Frontal cortex (tissue), 2 donors: ENCODE measurements around a stretch of chr2.

DNA sequence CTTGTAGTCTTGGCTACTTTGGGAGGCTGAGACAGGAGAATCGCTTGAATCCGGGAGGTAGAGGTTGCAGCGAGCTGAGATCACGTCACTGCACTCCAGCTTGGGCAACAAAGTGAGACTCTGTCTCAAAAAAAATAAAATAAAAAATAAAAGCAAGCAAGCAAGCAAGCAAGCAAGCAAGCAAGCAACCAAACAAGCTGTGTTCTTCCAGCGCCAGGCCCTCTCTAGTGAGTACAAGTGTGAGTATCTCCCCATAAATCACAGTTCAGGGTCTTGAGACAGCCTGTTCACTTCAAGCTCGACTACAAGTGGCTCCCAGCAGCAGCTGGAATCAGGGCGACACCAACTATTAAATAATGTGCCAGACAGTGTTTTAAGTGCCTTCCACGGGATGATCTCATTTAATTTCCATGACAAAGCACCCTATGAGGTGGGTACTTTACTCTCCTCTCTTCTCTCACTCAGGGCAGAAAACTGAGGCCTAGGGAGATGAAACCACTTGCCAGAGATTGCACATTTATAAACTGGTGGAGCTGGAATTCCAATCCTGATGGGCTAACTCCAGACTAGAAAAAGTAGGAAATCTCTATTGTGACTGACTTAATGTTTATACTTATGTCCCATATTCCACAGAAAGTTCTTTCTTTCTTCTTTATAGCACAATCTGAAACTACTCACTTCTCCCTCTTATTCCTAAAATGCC is 2.6 kb upstream of the FAM136A start:
- RAMPAGE, long total RNA: no peak

GRCh38 chr2:70527333-70528158 is 26.1 kb downstream of the TGFA start:
- RAMPAGE, long total RNA: no peak

DNA sequence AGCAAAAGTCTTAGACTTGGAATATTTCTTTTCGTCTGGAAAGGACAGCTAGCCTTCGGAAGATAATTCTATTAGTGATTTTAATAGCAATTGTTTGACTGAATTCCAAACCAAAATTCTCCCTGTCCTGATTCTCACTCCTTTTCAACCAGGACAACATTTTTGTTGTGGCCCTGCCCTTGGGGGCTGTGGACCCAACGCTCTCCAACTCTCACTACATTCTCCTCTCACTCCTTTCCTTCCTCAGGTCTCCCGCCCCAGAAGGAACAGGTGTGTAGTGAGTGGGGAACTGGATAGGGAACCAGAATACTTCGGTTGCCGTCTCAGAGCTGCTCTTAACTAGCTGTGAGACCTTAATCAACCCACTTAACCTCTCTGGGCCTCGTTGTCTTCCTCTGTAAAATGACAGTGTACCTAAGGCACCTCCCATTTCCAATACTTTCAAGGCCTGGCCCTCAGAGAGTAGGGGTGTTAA is 607 bp upstream of the ADD2 start:
- RAMPAGE, long total RNA: no peak

- RAMPAGE, long total RNA: no peak
These were observed 12.7 kb upstream of the VAX2 start for GRCh38 chr2:70887453-70888323.

DNA sequence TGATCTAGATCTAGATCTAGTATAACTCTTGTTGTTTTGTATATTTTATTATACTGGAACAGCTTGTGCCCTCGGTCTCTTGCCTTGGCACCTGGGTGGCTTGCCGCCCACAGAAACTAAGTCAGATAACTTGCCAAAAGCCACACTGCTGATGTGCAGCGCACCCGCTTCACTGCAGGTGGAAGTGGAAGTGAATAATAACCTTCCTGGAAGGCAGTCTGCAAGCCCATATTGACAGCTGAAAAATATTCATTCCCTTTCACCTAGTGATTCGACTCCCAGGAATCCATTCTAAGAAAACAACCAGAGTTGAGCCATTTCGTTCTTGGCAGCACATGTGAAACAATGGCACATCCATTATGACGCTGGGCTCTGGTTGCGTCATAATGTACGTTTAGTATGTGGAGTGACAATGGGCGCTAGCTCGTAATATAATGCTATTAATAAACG is 648 bp upstream of the ANKRD53 start:
- RAMPAGE, long total RNA: no peak

DNA sequence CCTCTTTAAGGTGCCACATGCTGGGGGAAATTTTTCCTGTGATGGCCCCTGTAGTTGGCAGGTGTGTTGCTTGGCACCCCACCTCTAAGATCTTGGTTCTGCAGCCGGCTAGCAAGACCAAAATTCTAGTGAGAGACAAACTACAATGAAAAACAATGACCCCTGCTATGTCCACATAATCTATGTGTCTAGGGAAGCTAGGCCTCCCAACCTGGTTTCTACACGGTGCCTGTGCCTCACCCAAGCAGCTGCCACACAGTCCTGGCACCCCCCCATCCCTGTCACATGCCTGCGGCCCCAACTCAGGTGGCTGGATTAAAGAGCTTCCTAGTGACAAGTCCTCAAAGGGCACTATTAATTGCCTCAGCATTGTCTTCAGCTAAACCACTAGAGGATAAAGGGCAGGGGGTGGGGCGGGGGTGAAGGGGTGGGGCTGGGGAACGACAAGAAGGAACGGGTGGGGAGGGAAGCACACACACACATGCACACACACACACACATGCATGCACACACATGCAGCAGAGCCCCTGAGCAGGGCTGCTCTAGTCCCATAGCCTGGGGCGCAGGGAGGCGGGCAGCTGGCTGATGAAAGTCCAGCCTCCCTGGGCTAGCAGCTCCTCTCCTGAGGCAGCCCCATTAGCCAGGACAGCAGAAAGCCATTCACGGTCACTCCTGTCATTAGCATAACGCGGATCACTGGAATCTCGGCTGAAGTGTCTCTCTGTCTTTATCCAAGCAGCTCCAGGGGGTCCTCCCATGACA is 7.3 kb upstream of the TEX261 start:
- RAMPAGE, long total RNA: no peak

- RAMPAGE, long total RNA: no peak
These were observed 2.0 kb downstream of the NAGK start for GRCh38 chr2:71070306-71071046.

GRCh38 chr2:71073241-71074352 is 5.1 kb downstream of the NAGK start:
- RAMPAGE, long total RNA: no peak

GRCh38 chr2:71157131-71157720 is 26.8 kb downstream of the MPHOSPH10 start:
- RAMPAGE, long total RNA: no peak

DNA sequence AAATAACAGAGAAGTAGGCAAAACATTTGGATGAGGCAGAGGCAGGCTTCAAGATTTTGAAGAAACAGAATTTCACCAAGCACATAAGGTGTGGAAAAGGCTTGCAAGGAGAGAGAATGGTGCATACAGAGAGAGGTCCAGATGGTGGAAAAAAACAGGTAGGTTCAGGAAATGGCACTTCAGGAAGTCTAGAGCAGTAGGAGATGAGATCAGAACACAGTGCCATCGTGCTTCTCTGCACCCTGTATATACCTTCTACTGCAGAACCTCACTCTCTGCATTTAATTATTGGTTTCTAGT is 2.5 kb downstream of the PAIP2B start:
- RAMPAGE, long total RNA: no peak

GRCh38 chr2:71226131-71226764 is 655 bp downstream of the PAIP2B start:
- RAMPAGE, long total RNA: no peak

DNA sequence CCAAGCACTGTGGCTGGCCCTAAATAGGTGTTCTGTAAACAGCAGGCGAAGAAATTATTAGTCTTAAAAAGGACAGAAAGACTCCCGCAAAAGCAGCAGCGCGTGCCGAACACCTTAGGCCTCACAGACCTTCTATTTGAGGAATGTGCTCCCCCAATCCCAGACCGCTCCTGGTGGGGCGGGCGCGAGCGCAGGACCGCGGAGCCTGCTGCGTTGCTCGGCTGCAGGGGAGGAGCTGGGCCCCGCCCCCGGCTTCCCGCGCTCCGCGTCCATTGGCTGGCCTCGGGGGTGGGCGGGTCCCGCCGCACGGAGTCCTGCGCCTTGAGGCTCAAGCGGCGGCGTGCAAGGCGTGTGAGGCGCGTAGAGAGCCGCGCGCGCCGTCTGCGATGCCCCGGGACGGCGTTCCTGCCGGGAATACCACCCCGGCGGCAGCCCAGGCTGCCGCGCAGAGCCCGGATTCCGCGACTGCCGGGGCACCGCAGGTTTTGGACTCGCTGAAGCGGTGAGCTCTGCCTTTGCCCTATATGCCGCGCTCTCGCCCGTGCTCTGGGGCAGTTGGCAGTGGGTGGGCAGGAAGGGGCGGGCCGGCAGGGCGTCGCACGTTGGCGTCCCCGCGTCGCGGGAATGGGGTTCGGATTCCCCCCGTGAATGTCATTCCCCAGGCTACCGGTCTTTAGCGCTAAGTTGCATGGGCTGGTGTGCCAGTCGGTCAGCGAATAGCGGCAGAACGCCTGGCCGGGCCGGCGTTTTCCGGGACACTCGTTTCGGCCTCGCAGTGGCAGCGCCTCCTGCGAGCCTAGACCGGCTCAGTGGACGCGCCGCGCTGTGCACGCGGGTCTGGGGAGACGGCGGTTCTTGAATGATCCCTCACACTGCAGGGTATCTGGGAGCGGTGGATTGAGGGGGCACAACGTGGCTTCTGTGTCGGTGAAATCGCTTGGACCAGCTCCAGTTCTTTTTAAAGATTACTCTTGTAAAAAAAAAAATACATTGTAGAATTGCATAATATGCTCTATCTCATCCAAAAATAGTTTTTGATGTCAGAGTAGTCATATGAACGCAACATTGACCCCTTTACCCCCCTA is 49.7 kb upstream of the PAIP2B start:
- RAMPAGE, long total RNA: no peak

GRCh38 chr2:71401701-71402178 is 64.8 kb upstream of the DYSF start:
- RAMPAGE, long total RNA: no peak

GRCh38 chr2:71426367-71427688 is 39.7 kb upstream of the DYSF start:
- RAMPAGE, long total RNA: no peak

- RAMPAGE, long total RNA: no peak
These were observed 12.9 kb upstream of the DYSF start for GRCh38 chr2:71453243-71454303.

DNA sequence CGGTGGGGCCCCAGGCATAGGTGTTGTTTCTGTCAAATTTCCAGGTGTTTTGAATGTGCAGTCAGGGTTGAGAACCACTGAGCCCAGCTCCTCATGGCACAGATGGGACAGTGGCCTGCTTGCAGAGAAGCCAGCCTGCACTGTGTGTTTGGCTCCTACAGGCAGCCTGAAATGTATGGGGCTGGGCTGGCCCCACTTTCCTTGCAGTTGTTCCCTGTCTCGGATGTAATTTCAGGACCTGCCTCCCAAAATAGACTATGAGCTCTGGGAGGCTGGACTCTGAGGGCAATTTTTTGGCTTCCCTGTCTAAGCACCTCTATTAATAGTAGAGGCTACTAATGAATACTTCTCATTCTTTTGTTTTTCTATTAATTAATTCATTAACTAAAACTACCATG is 2.9 kb downstream of the DYSF start:
- RAMPAGE, long total RNA: no peak

DNA sequence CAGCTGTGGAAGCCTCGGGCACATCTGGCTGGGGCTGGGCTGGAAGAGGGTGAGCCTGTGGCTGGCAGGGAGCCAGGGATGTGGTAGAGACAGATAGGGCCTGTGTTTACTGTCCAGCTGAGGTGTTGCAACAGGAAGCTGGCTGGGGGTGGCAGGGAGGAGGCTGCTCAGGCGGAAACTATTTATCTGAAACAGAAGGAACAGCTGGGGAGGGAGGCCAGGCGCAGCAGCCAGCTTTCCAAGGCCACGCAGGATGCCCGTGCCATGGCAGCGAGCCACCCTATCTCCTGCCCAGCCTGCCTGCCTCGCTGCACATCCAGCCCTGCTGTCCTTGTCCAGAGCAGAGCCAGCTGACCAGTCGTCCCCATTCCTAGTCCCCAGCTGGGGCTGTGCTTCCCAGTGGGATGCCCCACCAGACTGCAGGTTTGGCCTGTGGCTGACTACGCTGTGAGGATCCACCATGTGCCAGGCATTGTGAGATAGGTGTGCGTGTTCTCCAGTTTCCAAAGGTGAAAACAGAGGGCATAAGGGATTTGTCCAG is 264.6 kb downstream of the CYP26B1 start:
- RAMPAGE, long total RNA: no peak

- RAMPAGE, long total RNA: no peak
These were observed 248.7 kb downstream of the CYP26B1 start for GRCh38 chr2:71898672-71899656.

- RAMPAGE, long total RNA: no peak
These were observed 57.5 kb upstream of the CYP26B1 start for GRCh38 chr2:72204884-72205794.

GRCh38 chr2:72753163-72753986 is 72.5 kb downstream of the EXOC6B start:
- RAMPAGE, long total RNA: no peak